Measurements from ENCODE around the gene MAPK1.

- PRO-cap, result no peak
These were observed 24.2 kb downstream of the MAPK1 start for GRCh38 chr22:21842951-21843864.

DNA sequence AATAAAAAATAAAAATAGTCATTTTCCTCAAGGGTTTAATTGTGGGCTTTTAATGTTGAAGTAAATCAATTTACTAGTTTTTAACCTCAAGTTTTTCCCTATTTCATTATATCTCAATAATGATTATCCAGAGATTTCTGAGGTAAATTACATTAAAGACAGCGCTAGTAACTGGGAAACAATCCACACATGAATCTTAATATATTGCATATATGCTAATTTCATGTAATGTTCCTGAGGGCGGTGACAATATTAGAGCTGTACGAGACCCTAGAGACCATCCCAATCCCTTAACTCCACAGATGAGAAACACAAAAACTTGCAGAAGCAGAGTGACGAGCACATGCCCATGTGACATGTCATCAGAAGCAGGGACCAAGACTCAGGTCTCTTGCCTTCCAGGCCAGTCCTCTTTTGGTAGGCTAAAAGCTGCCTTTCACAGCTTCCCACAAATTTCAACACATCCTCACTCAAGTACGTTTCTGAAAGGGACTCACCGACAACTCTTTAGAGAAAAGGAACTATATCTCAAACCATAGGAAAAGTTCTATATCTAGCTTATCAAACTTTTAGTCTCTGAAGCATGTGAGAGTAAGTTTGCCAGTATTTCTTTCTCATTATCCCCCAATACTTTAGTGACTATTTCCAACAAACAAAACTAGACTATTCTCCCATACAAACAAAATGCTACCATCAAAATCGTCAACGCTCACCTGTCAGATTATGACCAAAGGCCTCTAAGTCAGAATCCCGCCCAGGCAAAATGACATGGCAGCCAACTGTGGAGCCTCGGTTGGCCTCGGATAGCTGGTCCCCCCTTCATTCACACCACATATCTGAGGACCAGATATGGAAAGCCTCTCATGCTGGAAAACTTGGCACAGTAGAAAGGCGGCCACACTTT, 11.6 kb downstream of the MAPK1 start:
- PRO-cap, result no peak

DNA sequence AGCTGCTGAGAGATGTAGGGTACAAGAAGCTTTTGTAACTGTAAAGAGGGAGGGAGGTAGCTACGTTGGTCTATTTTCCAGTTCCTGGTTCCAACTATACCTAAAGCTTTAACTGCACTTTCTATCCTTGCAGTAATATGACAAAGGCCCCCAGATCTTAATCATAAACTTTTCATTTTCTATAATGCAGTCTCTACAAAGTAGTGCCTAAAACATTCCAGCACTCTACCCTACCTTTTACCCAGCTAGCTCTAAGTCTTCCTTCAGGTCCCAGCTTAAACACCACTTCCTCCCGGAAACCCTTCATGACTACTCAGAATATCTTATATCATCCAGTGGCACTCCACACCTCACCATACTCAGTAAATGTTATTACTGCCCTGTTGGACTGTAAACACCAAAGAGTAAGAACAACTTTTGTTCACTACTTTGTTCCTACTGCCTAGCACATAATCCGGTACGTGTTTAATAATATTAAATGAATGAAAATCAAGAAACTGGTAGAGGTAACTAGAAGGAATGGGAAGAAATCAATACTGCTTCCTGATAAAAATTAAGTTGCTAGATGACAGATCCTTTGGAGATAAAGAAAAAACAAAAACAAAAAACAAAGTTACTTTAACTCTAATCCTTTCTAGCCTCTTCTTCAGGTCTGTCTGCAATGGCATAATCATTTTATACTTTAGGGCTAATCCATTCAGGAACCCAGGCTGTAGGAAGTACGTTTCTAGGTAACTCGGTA, 9.0 kb downstream of the MAPK1 start:
- PRO-cap, result no peak

- PRO-cap, result no peak
These were observed 5.9 kb downstream of the MAPK1 start for GRCh38 chr22:21861412-21861987.

DNA sequence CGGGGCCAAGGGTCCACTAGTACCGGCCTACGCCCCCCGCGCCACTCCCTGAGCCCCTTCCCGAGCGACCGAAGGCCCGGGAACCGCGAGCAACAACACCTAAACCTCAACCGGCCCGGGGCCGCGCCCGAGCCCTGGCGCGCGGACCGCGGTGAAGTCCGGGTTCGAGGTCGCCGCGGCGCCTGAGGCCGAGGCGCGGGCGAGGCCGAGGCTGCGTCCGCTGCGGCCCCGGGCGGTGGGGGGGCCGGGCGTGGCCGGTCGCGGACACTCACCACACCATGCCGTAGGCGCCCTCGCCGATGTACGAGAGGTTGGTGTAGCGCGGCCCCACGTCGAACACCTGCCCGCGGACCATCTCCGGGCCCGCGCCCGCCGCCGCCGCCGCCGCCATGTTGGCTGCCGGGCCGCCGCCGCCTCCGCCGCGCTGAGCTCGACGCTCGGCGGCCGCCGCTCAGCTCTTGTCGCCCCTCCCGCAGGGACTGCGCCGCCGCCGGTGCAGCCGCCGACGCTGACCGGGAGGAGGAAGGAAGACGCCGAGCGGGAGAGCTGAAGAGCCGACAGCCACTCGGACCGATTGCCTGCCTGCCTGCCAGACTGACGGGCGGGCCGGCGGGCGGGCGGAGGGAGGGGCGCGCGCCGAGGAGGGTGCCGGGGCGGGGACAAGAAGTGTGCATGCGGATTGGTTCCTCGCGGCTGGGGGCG, at the start of gene MAPK1:
MAPK1 (minus strand) TSS at position 596 of the 702 bp plus-strand sequence.
- PRO-cap, result bidirectional peak, plus-strand start outside the sequence, minus-strand start at position 596 of the sequence

GRCh38 chr22:21937724-21938522, 14.7 kb downstream of the PPM1F start:
- PRO-cap, result bidirectional peak, plus-strand start at chr22:21938245, minus-strand start at chr22:21938080

DNA sequence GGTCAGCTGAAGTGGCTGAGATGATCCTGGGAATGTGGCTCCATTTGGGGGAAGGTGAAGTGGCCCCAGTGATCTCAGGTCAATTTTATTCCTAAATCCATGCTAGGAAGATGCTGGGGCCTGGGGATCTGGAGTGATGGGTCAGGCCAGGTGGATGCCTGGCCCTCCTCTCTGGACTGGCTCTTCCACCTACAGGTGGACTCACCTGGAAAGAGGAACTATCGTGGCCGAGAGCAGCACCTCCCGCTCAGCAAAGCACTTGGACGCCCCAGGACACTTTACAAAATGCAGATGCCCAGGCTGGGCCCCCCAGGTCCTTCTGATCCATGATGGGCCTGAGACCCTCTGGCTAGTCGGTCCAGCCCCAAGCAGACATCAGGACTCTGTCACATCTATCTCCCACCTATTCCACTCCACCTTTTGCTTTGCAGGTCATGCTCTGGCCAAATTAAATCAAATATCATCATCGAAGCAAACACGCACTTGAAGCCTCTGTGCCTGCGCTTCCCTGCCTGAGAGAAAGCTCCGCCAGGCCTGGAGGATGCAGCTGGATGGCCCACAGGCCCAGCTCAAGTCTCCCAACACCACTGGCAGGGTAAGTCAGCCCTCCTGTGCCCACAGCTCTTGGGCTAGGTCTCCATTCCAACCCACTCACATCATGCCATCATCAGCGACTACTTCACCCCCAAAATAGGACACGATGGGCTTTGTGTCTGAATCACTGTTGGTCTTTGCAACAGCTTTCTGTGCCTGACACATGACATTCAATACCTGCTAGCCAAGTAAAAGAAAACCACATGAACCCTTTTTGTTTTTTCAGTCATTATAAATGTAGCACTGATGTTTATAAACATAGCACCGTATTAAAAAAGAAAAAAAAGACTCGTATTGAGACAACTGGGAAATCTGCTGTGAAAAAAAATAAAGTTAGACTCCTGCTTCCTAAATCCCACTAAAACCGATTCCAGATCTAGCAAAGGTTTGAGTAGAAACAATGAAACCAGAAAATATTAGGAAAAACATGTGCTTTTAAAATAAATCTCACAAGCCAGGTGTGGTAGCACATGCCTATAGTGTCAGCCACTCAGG, 6.3 kb downstream of the TOP3B start:
- PRO-cap, result no peak

DNA sequence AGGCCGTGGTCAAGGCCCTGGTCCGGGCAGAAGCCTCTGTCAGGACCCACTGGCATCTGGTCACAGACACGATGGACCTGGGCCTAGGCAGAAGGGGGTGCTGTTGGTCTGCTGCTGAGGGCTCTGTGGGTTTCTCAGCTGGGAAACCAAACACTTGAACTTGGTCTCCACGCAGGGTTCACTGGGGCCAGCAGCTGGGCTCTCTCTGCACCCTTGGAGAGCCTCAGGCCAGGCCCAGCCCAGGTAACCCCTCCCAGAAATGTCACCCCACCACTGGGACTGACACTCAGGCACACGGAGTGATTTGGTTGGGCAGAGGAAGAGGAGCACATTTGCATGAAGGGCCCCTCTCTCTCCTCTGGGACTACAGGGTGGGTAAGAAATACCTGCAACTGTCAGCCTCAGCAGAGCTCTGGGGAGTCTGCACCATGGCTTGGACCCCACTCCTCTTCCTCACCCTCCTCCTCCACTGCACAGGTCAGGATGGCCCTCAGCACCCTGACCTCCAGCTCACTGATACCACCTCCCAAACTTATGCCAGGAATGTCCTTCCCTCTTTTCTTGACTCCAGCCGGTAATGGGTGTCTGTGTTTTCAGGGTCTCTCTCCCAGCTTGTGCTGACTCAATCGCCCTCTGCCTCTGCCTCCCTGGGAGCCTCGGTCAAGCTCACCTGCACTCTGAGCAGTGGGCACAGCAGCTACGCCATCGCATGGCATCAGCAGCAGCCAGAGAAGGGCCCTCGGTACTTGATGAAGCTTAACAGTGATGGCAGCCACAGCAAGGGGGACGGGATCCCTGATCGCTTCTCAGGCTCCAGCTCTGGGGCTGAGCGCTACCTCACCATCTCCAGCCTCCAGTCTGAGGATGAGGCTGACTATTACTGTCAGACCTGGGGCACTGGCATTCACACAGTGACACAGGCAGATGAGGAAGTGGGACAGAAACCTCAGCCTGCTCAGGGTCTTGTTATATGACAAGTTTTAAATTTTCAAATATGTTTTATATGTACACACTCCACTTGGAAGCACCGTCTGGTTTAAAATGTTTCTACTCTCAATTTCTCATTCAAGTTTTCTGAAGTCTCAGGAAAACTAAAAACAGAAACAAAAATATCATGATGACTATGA, 48.3 kb upstream of the TOP3B start:
- PRO-cap, result no peak

DNA sequence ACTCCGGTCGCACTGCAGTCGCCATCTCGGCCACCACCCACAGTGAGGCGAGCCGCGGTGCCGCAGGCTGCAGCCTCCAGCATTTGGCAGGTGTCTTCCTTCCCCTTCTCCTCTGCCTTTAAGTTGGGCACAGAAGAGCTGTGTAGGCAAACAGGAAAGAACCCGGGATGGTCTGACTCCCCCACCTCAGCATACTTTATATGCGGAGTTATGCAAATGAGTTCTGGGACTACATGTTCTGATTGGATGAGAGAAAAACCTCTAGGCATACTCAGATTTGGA, 121.1 kb upstream of the VPREB1 start:
- PRO-cap, result no peak

- PRO-cap, result no peak
These were observed 82.1 kb upstream of the VPREB1 start for GRCh38 chr22:22162433-22162852.

DNA sequence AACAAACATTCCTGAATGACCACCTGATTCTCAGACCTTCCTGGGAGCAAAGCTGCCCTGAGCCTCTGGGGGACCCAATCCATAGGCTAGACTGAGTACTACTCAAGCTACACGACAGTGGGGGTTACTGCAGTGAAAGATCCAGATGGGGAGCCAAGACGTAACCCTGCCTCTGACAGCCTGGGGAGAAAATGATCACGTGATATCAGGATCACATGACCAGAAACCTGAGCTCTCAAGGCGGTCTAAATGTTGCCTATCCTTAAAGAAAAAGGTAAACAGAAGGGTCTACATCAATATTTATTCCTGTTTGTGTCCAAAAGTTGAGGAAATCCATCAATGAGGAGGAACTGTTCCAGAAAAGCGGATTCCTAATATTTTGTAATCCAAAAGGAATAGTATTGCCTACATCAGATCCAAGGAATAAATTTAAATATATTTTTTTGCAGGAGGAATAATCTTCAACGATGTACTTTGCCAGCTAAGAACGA, 76.0 kb upstream of the VPREB1 start:
- PRO-cap, result unidirectional peak, minus-strand start at position 119 of the sequence

DNA sequence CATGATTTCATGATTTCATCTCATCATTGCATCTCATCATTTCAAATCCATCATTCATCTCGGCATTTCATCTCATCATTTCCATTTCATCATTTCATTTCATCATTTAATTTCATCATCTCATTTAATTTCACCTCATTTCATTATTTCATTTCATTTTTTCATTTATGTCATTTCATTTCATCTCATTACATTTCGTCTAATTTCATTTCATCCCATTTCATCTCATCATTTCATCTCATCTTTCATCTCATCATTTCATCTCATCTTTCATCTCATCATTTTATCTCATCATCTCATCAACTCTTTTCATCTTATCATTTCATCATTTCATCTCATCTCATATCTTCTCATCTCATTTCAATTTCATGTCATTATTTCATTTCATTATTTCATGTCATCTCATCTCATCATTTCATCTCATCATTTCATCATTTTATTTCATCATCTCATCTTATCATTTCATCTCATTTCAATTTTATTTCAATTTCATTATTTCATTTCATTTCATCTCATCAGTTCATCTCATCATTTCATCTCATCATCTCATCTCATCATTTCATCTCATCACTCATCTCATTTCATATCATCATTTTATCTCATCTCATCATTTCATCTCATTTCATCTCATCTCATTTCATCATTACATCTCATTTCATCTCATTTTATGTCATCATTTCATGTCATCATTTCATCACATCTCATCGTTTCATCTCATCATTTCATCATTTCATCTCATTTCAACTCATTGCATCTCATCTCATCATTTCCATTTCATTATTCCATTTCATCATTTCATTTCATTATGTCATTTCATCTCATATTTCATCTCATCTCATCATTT, 41.7 kb downstream of the VPREB1 start:
- PRO-cap, result no peak

- PRO-cap, result no peak
These were observed 47.1 kb downstream of the VPREB1 start for GRCh38 chr22:22291547-22292258.

GRCh38 chr22:22810513-22810823, 77.1 kb upstream of the IGLL5 start:
- PRO-cap, result no peak

DNA sequence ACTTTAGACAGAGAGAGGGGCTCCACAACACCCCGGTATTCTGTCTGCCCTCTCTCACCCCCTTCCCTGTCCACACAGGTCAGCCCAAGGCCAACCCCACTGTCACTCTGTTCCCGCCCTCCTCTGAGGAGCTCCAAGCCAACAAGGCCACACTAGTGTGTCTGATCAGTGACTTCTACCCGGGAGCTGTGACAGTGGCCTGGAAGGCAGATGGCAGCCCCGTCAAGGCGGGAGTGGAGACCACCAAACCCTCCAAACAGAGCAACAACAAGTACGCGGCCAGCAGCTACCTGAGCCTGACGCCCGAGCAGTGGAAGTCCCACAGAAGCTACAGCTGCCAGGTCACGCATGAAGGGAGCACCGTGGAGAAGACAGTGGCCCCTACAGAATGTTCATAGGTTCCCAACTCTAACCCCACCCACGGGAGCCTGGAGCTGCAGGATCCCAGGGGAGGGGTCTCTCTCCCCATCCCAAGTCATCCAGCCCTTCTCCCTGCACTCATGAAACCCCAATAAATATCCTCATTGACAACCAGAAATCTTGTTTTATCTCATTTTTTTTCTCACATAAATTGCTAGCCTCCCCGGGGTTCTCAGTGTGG, 7.8 kb downstream of the IGLL5 start:
- PRO-cap, result no peak

DNA sequence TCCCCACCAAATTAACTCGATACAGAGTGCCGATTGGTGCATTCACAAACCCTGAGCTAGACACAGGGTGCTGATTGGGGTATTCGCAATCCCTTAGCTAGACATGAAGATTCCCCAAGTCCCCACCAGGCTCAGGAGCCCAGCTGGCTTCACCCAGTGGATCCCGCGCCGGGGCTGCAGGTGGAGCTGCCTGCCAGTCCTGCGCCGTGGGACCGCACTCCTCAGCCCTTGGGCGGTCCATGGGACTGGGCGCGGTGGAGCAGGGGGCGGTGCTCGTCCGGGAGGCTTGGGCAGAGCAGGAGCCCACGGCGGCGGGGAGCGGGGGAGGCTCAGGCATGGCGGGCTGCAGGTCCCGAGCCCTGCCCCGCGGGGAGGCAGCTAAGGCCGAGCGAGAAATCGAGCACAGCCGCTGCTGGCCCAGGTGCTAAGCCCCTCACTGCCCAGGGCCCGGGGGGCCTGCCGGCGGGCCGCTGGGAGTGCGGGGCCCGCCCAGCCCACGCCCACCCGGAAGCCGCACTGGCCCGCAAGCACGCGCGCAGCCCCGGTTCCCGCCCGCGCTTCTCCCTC, 53.4 kb upstream of the GNAZ start:
- PRO-cap, result no peak

DNA sequence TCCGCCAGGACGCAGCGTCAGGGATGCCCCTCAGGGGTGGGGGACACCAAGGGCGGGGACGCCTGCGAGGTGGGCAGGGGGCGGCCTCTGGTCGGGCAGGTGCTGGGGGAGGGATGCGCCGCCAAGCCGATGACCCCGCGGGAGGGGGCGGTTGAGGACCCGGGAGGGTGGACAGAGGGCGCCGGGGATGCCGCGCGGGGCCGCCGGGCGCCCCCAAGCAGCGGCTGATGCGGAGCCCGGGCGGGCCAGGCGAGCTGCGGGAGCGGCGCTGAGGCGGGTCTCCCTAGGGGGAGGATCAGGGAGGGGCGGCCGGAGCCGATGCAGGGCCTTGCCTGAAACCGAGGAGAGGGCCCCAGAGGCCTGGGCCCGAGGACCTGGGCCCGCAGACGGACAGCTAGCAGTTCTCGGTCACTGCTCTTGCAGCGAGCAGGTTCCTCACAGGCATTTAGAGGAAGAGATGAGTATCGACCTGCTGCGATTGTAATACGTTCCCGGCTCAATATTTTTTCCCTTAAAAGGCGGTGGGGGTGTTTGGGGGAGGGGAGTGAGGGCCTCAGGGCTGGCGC, 451 bp downstream of the GNAZ start:
- PRO-cap, result unidirectional peak, plus-strand start at position 154 of the sequence; bidirectional peak, plus-strand start at position 355 of the sequence, minus-strand start at position 439 of the sequence

DNA sequence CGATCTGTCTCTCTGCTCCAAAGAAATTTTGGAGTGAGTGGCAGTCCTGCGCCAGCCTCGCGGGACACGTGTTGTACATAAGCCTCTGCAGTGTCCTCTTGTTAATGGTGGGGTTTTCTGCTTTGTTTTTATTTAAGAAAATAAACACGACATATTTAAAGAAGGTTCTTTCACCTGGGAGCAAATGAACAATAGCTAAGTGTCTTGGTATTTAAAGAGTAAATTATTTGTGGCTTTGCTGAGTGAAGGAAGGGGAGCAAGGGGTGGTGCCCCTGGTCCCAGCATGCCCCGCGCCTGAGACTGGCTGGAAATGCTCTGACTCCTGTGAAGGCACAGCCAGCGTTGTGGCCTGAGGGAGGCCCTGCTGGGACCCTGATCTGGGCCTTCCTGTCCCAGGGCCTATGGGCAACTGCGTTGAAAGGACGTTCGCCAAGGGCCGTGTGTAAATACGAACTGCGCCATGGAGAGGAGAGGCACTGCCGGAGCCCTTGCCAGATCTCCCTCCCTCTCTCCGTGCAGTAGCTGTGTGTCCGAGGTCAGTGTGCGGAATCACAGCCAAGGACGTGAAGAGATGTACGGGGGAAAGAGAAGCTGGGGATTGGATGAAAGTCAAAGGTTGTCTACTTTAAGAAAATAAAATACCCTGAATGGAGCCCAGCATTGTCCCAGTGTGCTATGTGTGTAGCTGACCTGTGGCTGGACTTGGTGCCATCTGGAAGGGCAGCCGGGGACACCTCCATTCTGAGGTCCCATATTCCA, 17.2 kb downstream of the RSPH14 start:
- PRO-cap, result no peak

- PRO-cap, result no peak
These were observed 12.3 kb downstream of the BCR start for GRCh38 chr22:23192608-23192931.

DNA sequence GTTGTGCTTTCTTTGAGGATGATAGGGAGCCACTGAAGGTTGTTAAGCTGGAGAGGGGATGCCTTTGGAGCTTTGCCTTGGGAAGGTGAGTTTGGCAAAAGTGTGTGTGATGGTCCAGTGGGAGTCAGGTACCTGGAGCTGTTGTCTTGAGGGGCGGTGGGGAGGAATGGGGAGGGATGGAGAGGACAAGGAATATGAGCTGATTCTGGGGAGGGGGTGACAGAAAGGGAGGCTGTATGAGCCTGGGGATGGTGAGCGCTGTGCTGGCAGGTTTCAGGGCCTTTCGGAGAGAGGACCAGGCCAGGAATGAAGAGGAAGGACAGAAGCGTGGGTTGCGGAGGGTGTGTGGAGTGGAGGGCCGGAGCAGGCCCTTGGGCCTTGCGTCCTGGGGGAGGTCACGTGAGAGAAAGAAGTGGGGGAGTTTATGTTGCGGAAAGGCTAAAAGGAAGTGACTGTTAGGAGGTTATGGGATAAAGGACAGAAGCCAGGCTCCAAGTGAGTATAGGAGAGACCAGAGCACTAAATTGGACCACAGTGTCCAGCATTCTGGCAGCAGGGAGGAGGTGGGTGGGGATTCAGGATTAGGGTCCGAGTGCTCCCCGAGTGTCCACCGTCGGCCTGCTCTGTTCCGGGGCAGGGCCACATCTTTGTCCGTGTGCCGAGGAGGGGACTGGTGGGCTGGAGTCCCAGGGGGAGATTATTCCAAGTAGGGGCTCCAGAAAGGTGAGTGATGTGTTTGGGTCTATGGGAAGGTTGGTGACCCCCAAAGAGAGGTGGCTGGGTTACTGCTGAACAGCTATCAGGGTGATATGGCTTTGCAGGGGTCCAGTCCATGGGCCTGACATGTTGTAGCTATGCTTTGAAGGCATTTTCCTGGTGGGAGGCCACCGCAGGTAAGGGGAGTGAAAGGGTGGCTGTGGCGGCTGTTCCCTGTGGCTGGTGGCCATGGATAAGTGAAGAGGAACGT, 17.6 kb downstream of the BCR start:
- PRO-cap, result no peak

Measured in WTC11 (cell line).